Parietal lobe (tissue), 2 donors: ENCODE measurements around the genes SLC13A4, FAM180A and PTN.

DNA sequence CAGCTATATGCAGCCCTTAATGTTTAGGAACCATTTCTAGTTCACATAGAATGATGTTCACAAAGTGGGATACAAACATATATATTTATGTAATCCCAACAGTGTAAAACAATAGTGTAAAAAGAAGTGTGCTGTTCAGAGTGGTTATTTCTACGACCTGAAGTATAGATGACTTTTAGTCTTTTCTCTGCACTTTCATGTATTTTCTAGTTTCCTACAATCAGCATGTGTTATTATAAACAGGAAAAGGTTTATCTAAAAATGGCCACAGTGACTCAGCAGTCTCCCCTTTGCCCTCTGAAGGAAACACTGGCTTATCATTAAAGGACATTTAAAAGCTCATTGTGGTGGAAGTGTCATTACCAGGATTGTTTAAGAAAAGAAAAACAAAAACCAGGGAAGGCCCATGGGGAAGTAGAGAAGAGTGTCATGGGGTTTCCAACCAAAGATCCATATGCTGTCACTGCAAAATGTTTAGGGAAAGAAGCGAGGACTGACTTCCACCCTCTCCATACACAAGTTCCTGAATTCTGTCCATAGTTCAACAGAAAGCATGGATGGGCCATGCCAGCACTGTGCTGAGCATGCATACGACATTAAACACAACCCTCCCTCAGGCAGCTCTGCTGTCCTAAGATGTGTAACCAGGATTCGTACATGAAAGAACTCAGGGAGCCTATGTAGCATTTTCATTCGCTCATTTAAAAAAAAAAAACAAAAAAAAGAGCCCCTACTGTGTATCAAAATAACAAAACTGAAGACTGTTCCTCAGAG, 10.3 kb downstream of the CYREN start:
- RAMPAGE, long total RNA, result no peak

DNA sequence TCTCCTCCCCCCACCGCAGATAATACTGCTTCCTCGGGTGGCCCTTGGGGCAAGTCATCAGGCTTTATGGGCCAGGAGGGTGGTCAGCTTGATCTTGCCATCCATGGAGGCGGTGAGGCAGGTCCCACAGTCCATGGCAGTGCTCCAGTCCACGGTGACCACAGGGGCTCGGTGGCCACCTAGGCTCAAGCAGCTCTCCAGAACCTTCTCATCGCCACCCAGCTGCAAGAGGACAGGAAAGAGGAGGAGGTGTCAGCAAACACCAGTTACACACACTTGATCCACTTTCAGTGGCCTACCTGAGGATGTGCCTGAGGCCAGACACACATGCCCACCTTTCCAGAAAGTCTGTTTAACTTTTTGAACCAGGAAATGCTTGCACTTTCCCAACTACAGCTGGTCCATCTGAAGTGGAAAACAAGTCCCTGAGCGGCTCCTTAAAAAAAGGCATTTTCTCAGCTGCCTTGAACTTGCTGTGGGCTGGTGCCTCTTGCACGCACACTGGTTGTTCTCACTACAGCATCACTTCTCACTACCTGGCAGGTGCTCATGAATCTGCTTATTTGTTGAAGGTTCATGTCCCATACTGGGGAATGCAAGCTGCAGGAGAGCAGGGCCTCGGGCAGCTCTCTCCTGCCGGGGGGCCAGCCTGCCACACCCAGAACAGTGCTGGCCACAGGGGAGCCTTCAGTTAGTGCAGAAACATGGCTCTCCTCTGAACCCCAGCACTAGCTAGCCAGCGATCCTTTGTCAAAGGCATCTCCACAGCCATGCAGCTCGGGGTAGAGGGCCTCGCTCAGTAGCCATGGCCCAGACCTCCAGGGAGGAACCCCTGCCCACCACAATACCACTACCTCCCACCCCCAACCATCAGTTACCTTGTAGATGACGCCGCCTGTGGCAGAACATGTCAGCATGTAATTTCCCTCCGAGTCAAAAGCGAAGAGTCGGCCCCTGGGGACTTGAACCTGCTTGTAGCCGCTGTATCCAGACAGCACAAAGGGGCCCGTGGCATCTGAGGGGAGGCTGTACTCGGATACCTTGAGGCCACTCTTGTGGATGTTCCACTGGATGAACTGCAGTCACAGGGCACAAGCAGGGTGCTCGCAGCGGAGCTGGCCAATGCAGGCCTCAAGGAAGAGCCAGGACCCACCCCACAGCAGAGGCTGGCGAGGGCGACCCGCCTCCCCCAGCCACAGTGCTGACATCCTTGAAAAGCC, 16.0 kb upstream of the CYREN start:
- RAMPAGE, long total RNA, result no peak

DNA sequence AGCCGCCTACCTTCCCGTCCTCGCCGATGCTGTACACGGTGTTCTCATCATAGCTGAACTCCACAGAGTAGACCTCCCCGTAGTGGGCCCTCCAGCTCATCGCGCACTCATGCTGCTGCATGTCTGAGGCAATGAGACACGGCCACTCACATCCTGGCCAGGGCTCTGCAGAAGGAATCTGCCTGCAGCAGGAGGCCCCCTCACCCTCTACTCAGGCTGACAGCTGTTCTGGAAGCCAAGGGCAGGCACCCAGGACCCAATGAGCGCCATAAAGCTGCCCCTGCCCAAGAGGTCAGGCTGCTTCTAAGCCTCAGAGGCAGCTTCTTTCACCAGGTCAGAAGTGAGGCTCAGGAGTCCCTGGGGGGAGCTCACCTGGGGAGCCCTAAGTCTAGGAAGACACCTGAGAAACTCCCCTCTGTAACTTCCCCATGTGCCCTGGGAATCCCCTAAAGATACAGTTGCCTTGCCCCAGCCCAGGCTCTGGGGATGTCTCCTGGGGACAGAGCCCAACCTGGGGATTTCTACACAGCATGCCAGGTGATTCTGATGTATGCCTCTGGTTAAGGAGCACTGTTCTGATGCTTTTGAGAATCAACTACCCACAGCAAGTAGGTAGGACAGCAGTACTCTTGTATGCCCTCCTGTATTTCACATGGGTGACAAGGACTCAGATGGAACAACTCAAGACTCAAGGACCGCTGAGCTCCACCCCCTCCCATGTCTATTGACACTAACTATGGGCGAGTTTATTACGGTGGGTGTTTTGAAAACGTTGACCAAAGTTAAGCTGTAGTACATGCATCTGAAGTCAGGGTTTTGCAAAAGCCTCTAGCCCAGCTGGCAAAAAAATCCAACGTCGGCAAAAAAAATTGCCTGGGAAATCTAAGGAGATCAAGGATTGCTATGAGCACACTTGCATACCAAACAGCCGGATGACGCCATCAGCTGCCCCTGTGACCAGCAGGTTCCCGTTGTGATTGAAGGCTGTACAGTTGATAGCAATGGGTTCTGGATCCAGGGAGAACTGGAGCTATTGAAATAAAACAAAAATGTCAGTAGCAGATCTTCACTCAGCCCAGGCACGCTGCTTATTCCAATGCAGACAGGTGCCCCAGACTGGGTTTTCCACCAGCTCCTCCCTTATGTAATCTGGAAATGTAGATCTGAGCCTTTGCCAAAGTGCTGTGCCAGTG, 18.3 kb upstream of the CYREN start:
- RAMPAGE, long total RNA, result no peak

GRCh38 chr7:135207440-135207922, 3.8 kb downstream of the WDR91 start:
- RAMPAGE, long total RNA, result no peak

DNA sequence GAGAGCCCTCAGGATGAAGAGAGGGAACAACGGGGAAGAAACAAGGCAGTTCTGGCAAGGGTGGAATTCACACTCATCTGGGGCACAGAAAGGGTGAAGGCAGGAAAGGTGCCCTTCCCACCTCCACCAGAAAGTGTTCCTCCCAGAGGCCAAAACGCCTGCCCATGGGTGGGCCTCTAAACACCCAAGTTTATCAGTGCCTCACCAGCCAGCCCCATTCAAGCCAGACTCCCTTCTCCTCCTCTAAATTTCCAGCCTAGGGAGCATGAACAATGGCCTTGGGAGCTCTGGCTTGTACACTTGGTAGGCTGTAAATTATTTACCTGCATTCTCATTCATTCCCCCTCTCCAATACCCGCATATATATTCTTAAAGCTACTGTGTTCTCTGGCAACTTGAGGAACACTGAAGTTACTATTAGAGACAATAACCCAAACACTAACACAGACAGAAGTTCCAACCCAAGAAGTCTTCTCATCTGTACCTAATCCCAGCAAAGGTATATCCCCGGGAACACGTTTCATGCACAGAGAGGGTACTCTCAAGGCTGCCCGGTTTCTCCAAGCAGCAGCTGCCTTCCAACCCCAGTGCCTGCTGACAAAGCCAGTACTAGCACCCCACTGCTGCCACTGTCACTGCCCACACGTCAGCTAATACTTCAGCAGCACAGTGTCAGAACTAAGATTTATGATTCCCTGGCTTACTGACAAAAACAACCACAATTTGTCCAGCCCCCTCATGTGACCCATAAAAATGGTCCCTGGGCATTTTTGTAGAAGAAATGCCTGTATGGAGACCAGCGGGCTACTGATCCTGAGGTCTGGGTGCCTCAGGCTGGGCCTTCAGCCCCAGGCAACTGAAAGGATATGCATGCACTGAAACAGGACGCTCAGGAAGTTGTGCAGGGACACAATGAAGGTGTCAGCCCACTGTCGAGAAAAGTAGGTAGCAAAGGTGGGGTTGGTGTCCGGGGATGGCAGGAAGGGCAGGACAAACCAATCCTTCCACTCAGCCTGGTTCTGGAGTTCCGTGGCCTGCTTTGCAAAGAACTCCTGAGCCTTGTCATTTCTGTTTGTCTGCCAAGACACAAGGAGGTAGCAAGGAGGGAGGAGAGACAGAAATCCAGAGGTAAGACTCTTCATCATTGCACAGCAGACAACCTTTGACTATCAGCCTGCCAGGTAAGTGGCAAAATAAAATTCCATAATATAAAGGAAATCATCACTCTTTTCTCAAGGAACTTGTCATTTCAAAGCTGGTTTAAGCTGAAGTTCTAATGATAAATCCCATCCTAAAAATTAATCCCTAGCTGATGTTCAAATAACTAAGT, 2.9 kb downstream of the WDR91 start:
- RAMPAGE, long total RNA, result no peak

GRCh38 chr7:135211670-135212198, 408 bp upstream of the WDR91 start:
- RAMPAGE, long total RNA, result no peak

DNA sequence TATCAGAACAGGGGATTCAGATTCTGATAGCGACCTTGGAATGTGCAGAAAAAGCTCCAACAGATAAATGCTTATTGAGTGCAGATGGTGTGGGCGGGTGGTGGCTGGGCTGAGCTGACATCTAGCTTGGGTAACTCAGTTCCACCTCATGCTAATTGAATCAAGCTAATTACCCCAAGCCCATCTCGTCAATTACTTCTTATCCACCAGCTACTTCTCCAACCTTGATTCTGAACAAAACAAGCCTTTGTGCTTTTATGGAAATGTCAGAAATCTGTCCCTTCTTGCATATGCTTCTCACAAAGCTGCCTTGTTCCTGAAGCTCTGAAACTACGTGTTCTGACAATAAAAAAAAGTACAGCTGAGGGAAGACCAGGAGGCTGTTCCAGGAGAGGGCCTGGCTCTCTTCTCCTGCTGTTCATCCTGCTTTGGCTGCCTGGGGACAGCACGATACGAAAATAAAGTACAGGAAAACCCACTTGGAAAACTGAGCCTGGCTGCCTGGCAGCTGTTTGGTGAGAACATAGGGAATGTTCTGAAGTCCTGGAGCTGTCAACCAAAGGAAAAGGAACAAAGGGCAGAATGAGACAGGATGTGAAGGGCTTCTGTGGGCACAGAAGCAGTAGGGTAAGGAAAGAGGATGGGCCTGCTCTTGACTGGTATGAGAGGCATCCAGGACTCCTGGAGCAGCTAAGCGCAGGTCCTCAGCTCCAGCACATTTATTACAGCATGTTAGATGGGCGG, 27.6 kb downstream of the STRA8 start:
- RAMPAGE, long total RNA, result no peak

- RAMPAGE, long total RNA, result no peak
Measured at GRCh38 chr7:135558087-135558835, 544 bp downstream of the NUP205 start.

DNA sequence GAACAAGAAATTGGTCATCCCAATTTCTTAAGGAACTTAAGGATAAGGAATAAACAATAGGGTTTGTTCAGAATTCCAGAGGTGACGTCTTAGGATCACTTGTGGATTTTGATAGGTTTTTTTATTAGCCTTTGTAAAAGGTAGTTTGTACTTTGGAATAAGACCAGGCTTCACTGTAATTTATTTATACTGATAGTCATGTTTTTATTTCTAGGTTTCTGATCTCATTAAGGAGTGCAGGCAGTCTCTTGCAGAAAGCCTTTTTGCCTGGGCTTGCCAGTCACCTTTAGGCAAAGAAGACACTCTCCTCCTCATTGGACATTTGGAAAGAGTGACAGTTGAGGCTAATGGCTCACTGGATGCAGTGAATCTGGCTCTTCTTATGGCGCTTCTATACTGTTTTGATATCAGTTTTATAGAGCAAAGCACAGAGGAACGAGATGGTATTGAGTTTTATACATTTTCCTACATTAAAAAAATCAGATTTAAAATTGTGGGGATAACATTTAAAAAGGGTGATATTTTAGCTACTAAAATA, 19.9 kb downstream of the NUP205 start:
- RAMPAGE, long total RNA, result no peak

DNA sequence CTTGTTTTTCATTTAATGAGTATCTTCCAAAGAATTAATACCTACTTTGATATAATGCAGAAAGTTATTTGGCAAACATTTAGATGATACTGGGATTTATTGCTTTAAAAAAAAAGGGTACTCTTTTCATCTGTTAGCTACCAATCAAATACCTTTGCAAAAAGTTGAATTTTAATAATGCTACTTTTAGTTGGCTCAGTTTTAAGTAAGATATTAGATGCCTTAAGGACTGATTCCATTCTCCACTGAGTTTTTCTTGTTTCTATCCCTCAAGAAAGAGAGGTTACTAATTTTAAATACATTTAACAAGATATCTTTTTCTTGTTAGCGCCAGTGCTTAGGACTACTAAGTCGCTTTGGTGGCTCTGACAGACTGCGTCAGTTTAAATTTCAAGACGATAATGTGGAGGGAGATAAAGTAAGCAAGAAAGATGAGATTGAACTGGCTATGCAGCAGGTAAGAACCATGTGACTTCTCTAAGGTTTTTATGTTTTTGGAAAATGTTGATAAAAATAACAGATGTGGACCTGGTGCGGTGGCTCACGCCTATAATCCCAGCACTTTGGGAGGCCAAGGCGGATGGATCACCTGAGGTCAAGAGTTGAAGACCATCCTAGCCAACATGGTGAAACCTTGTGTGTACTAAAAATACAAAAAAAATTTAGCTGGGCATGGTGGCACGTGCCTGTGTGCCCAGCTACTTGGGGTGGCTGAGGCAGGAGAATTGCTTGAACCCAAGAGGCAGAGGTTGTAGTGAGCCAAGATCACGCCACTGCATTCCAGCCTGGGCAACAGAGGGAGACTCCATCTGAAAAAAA, 24.5 kb upstream of the STMP1 start:
- RAMPAGE, long total RNA, result no peak

- RAMPAGE, long total RNA, result no peak
Measured at GRCh38 chr7:135728045-135728941, at the start of gene SLC13A4. TSS of gene SLC13A4 (minus strand) at chr7:135728186.

DNA sequence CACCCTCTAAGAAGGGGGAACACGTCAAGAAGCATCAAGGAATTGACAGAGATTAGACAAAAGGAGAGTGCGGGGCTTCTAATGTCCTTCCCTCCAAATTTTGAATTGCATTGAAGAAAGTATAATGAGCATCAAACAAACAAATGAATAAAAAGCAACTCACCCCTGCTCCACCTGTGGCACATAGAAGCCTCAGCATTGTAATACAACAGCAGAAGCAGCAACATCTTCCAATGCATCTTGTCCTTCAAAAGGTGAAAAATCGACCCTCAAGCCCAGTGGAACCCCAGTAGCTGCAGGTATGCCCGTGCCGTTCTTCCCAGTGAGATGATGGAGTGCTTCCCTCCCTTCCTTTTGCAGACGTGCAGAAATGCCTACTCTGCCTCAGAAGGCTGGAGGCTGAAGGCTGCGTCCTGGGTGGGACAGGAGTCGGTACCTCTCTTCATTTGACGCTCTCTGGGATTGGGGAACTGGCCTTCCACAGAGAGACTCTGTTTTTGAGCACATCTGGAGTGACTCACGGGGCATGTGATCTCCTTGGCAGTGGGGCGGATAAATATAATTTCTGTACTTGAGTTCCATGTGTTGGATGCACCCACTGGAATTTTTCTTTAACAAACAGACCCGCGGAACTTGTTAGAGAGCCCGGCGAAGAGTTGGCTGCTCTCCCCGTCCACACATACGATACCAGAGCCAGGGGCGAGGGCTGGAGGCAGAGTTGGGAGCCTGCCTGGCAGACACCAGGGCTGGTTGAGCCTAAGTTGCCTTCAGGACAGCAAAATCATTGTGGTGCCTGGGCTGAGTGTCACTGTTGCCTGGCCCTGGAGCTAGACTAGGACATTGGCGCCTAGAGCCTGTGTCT, at the start of gene FAM180A:
TSS of gene FAM180A (minus strand) at position 472 of the 862 bp plus-strand sequence.
- RAMPAGE, long total RNA, result no peak

DNA sequence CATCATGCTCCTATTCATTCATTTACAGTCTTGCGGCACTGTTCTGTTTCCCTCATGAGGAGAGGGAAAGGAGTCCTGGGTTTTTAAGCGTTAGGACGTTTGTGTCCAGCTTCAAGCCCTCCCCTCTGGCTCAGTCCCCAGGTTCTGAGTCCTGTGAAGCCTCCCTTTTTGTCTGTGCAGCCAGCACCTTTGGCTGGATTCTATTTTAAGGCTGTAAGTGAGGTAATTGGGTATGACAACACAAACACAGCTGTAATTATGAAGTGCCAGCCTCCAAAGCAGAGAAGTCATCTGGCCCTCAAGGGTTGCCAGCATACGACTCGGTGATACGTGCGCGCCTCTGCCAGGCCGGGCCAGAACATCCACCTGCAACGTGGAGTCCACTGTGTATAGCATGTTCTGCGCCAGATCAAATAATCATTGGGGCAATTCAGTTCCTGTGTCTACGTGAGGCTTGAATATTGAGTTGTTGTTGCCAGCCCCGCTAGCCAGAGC, 6.7 kb upstream of the FAM180A start:
- RAMPAGE, long total RNA, result no peak

GRCh38 chr7:135841849-135842048, 93.1 kb upstream of the FAM180A start:
- RAMPAGE, long total RNA, result no peak

GRCh38 chr7:135928635-135929610, 48.2 kb downstream of the MTPN start:
- RAMPAGE, long total RNA, result no peak

GRCh38 chr7:135980613-135981238, 3.6 kb upstream of the MTPN start:
- RAMPAGE, long total RNA, result no peak

GRCh38 chr7:136086779-136087163, 109.6 kb upstream of the MTPN start:
- RAMPAGE, long total RNA, result no peak

GRCh38 chr7:137343173-137344110, at the start of gene PTN:
TSS of gene PTN (minus strand) at chr7:137343733.
- RAMPAGE, long total RNA, result no peak

DNA sequence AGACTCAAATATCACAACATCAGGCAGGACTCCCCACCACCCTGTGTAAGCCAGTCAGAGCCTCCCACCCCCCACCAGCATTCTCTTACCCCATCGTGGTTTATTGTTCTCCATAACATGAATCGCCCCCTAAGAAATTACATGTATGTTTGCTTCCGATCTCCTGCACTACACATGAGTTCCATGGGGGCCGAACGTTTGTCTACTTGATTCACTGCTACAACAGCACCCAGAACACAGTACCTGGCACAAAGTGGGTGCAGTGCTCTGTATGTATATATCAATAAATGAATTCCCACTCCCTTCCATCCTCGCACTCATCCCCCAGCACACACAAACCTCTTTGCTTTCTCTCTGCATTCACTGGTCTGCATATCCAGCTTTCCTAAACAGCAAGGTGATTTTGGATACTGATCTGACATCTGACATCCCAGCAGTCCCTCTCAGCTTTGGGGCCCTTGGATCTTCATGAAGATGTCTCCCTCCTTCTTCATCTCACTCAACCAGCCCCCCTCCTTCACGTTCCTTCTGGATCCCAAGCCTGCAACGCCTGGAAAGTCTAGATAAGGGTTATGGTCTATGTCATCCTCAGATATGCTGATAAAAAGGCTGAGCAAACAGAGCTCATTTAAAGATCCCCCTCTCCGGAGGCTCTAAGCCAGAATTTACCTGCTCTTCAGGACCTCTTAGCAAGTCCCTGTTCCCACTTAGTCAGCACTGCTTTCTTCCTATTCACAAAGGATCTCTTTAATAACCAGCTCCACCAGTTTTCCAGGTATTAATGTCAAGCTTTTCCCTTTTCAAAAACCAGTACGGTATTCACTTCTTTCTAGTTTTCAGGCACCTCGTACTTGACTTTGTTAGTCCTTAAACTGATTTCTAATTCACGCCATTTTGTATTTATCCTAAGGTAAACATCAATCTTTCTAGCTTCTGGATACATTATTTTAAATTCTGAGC, 39.0 kb downstream of the CREB3L2 start:
- RAMPAGE, long total RNA, result no peak

DNA sequence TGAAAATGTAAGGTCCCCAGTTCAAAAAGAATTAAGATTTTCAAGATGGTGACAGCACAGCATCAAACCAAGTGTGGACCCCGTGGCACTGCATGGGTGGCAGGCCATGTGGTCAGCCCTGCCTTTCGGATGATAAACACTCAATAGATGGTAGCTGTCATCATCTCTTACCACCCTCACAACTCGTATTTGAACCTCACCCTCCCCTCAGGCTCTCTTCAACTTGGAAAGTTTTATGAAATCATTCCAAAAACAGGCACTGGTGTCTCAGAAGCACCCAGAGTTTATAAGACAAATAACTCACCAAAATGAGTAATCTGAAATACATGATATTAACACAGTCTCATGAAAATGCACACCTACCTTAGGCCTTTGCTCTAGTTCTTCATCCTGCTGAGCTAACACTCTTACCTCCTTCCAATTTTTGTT, 3.1 kb downstream of the CREB3L2 start:
- RAMPAGE, long total RNA, result no peak